ENCODE measurements around the genes COPS3, NT5M and SREBF1.

DNA sequence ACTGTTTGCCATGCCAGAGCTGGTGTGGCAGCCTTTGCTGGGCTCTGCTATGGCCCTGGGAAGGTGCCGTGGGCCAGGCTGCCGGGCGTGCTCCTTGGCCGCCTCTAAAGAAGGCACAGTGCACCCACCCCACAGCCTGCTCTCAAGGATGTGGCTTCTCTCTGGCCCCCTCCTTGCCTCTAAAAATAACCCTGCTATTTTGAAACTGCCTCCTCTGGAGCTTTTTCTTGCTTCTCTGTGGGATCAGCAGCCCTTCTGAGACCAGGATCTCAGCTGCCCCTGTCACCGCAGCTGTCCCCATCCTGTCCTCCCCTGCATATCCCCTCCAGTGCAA is 80.0 kb downstream of the PLD6 start:
- PRO-cap = no peak

- PRO-cap = no peak
Measured at GRCh38 chr17:17153662-17154306, 52.3 kb downstream of the PLD6 start.

DNA sequence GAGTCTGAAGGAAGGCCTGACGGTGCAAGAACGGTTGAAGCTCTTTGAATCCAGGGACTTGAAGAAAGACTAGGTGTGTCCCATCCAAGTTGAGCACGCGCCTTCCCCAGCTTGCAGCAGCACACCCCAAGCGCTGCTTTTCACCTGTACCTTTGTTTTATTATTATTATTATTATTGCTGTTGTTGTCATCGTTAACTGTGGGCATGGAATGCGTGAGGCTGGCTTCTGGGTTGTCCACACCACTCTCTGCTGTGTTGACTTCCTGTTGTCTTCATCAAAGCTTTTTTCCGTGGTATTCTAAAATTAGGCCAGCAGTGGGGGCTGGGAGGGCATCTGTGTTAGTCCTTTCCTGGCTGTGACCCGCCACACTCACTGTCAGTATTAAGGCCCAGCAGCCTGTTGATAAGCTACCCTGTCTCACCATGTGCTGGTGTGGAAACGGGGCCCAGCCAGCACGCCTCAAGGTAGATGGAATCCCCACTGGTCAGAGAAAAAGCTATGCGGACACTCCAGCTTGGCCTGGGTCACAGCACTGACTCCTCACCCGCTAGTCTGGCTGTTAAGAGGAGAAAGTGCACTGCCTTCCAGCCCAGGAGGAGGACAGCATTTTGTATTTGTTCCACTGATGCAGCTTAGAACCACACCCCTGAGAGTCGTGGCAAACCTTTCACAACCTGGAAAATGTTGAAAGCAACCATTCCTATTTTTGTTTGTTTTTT is 21.2 kb downstream of the PLD6 start:
- PRO-cap = no peak

DNA sequence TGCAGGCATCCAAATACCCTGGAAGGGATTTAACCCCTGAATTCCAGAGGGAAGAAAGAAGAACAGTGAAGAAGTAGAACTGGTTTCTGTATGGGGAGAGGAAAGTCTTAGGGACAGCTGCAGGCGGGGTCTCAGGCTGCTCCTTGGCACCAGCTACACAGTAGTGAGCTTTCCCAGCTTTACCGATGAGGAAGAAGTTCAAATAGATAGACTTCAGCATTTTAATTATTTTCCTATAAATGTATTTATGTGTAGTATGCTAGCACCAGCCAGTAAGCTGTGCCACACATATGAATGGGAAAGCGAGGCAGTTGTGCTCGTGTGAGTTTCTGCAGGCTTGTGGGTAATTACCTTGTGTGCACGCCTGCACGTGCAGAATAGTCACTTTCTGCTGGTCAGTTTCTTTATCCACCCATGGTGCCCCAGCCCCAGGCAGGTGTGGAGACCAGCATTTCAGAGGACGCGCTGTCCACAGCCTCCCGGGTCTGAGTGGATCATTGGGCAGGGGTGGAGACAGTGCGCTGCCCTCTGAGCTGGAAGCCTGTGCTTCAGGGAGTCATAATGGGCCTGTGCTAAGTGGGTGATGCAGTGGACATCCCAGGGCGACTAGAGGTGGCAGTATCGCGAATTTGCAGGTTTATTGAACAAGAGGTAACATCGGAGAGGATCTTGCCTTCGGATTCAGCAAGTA is 18.3 kb downstream of the PLD6 start:
- PRO-cap = no peak

DNA sequence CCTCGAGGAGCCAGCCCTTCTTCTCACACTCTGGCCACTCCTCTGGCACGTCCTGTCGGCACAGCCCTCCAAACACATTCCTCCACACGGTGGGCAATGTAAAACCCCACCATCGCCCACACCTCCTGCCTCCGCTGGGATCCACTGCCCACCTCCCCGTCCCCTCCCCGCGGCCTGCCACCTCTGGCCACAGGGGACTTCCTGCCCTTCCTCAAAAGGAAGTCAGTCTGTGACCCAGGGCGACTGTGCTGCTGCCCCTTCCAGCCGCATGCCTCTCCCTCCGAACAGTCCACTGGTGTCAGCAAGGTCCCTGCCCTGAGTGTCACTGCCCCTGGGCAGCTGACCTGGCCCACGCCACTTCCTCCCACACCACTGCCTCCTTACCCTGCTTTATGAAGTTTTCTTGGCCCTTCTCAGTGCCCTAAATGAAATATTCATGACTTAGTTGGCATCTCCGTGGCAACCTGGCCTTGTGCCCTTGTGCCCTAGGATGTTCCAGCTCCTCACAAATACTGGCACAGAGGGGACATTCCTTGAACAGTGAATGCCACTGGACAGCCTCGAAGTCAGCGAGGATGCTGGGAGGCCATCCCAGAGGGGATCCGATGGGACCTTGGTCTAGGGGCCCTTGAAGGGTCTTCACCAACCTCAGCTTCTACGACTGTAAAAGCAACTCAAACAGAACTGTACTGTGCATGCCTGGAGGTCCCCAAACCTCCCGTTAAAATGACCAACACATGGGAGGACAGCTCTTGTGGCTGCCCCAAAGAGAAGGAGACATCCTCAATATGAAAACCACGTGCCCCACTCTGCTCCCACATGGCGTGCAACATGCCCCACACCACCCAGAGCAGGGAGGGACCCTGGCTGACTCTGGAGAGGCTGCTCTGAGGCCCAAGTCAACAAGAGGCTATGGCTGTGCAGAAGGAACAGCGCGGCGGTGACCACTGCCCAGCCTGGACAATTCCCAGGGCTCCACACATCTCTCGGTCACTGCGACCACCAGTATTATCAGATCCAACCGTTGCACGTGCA is 1.8 kb downstream of the PLD6 start:
- PRO-cap = no peak

GRCh38 chr17:17205044-17205781 is 920 bp downstream of the PLD6 start:
- PRO-cap = no peak

GRCh38 chr17:17281091-17281827 is at the start of gene COPS3:
Gene COPS3, minus strand, starts transcription at chr17:17281246.
- PRO-cap = bidirectional peak, plus-strand start at chr17:17281400, minus-strand start at chr17:17281218; bidirectional peak, plus-strand start at chr17:17281663, minus-strand start at chr17:17281673

DNA sequence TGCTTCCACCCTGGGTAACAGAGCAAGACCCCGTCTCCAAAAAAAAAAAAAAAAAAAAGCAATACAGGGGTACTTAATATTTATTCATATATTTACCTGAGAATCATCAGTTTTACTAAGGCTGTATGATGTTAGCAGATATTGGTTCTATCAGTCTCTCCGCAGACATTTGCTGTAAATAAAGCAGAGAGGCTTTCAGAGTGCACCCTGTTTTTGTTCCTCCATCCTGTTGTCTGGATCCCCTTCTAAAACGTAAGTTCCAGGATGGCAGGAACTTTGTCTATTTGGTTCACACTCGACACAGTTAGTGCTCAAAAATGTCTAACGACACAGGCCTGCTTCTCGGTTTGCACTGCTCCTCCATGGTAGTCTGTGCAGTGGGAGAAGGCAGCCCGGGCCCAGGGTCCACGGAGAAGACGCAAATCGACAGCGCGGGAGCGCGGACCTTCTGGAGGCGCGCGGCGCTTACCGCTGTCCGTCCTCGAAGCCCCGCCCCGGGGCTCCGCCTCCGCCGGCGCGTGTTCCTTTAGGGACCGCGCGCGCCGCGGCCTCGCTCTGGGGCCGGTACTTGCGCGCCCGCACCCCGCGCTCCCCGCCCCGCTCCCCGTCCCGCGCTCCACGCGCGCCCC is at the start of gene NT5M:
Gene NT5M (plus strand): TSS at position 553 of the 629 bp plus-strand sequence.
- PRO-cap = bidirectional peak, plus-strand start at position 553 of the sequence, minus-strand start at position 372 of the sequence

DNA sequence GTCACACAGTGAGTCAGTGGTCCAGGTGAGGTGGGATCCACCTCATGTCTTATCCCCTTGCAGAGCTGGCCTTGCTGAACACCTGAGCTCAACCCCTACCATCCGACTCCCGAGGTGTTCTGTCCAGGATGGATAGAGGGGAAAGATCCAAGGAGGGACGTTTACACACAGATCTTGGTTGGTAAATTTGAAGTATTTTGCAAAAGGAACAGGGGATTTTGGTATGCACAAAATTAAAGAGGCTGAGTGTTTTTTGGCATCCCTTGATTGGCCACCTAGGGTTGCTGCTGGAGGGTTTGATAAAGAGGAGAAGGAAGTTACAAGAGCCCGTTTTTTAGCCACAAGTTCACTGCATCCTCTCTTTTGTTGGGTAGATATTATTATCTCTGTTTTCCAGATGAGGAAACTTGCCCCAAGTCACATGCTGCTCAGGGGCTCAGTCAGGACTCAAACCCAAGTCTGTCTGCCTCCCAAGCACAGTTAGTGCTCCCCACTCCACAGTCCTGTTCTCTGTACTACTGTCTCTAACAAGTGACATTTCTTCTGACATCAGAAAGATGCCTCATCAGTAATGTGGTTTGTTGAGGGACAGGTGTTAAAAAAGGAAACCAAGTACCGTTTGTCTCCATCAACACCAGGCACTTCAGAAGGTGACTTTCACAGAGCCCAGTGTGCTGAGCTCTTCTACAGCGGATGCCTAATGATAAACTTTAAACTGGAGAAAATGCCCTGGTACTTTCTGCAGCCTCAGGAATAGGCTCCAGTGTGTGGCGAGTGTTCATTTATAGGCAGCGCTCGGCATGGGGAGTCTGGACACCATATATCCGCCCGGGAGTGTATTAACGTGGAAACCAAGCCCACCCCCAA is 1.4 kb downstream of the NT5M start:
- PRO-cap = no peak

- PRO-cap = no peak
Measured at GRCh38 chr17:17305218-17305861, 2.2 kb downstream of the NT5M start.

DNA sequence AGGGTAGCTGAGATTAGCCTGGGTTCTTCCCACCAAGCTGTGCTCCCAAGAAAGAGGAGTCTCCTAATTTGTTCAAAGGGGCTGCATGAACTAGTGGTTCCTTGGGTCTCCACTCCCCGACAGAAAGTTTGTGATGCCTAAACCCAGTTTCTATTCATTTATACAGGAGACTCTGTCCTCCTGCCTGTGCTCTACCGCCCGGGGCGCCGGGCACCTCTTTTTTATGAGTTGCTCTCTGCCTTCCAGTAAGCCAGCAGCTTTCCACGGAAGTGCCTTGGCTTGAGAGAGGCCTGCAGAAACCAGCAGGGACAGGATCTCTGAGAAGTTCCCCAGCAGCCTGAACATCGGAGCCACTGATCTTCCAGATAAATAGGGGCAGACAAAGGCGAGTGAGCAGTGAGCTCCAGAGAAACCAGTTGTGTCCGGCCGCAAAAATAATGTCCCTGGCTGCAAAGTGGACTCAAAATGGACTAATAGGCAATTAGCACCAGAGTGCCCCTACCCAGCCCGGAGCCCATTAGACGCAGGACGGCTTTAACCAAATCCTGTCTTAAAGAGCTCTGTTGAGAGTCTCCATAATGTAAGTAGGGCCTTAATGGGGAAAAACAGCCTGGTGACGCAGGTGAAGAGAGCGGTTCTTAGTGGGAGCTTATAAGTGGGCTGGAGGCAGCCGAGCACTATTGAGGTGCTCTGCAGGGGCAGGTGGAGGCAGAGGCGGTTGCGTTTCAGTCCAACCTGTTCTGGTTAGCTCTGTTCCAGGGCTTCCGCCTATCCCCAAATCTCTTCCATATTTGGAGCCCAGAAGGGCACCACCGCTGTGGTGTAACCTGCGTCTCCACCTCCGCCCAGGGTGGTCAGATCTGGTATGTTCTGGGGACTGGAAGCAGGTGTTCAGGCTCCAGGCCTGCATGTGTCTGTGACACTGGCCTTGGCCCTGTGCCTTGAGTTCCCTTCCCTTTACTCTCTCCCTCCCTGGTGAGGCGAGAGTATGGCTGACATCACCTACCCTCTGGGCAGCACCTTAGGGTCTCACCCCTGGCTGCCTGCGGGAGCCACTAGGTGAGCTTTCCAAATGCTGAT is 74.1 kb downstream of the NT5M start:
- PRO-cap = no peak

DNA sequence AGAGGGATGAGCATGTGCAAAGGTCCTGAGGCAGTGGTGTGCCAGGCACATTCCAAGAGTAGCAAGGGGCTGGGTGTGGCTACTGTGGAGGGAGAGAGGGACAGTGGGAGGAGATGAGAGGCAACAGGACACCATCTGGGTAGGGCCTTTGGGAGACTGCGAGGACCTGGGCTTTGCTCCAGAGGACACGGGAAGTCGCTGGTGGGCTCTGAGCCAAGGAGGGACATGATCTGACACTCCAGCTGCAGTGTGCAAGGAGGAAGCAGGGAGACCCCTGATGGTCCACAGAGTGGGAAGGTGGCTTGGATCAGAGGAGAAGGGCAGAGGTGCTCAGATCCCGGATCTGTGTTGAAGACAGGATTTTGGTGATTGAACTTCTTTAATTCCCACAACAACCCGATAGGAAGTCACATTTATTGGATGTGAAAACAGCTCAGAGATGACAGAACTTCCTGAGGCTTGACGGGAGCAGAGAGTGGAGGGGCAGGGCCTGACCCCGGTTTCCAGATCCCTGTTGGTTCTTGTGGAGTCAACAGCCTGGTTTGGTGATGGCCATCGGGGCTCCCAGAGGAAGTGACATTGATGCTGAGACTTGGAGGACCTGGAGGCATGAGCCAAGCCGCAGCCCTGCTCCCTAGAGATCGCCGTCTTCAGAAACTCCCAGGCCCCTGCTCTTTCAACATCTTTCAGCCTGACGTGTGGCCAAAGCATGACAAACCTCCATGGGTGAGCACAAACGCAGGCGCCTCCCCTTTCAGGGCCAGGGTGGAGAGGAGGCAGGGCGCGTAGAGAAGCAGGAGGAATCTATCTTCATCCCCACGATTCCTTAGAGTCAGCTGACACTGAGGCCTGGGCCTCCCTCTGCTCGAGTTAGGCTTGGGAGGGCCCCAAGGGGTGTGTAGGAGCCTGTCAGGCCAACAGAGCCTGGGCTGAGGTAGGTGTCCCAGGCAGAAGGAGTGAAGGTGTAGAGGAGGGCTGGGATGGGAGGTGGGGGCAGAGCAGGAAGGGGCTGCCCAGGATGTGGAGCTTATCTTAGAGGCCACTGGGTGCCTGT is 56.3 kb upstream of the MED9 start:
- PRO-cap = no peak

GRCh38 chr17:17445554-17446579 is 30.9 kb upstream of the MED9 start:
- PRO-cap = no peak

DNA sequence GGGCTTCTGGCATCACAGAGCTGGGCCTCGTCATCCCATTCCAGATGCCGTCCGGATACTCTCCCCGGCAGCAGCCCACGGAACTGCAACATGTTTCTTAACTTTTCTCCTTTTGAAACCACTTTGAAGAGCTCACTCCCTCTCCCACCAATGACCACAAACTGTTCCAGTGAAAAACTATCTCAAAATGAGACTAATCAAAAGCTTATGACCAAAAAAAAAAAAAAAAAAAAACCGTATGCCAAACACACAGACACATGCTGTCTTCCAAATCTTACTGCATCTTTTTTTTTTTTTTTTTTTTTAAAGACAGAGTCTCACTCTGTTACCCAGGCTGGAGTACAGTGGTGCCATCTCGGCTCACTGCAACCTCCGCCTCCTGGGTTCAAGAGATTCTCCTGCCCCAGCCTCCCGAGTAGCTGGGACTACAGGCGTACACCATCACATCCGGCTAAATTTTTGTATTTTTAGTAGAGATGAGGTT is 17.4 kb downstream of the PEMT start:
- PRO-cap = no peak

- PRO-cap = no peak
Measured at GRCh38 chr17:17589975-17590908, 1.3 kb downstream of the PEMT start.

- PRO-cap = no peak
Measured at GRCh38 chr17:17632612-17632863, 41.0 kb upstream of the PEMT start.

GRCh38 chr17:17723362-17724394 is 42.4 kb downstream of the RAI1 start:
- PRO-cap = bidirectional peak, plus-strand start at chr17:17723897, minus-strand start at chr17:17723871

DNA sequence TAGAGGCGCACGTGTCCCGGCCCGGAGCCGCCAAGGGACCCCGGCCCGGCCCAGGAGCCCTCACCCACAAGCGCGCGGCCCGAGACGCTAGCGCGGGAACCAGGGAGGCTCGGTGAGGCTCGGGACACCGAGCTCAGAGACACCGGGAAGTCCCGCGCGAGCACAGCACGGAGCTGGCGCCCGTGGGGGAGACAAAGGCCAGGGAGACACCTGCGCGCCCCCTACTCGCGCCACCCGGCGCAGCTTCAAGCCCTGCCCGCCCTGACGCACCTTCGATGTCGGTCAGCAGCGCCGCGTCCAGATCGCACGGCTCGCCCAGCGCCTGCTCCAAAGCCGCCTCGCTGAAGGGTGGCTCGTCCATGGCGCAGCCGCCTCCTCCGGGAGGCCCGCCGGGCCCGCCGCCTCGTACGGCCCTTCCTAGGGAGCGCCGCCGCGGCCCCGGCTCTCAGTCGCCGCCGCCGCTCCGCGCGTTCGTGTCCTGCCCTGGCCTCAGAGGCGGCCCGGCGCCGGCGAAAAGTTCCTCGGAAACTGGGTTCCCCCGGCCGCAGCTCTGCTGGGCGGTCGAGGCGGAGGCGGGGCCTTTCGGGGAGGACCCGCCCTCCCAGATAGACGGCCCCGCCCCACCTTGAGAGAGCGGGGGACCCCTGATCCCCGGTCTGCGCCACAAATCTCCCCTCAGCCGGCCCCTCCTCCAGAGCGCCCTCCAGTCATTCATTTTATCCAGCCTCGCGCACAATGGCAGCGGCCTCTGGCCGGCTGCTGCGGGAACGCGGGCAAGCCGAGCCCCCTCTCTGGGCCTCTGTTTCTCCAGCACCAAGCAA is at the start of gene SREBF1:
Gene SREBF1 (minus strand): TSS at position 530 of the 821 bp plus-strand sequence.
- PRO-cap = bidirectional peak, plus-strand start at position 136 of the sequence, minus-strand start at position 89 of the sequence; bidirectional peak, plus-strand start at position 714 of the sequence, minus-strand start at position 530 of the sequence

- PRO-cap = no peak
Measured at GRCh38 chr17:17913773-17914491, 58.3 kb downstream of the TOM1L2 start.

DNA sequence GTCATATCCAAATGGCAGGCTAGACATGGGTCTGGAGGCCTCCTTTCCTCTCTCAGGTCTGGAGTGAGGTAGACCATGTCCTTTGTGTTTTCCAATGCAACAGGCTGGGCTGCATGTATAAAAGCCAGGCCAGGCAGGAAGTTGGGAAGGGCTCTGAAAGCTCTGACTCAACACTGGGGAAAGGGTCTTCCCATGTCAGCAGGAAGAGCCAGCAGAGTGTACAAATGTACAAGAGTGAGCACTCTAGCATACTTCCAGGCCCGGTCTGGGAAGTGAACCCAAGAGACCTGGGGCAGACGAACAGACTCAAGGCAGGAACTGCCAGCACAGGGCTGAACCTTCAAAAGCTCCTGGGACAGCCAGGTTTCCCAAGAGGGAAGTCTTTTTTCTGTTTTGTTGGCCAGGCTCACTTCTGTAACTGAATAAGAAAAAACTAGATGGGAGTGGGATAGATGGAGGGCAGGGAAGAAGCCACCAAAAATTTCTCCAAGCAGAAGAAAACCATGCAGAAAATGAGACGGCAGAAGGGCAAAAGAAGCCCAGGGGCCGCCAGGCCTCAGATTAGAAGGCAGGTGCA is 6.9 kb downstream of the ATPAF2 start:
- PRO-cap = no peak